Prostate gland (tissue), 2 donors: ENCODE data around the genes SLC17A3, H2AC7 and H2BC7.

DNA sequence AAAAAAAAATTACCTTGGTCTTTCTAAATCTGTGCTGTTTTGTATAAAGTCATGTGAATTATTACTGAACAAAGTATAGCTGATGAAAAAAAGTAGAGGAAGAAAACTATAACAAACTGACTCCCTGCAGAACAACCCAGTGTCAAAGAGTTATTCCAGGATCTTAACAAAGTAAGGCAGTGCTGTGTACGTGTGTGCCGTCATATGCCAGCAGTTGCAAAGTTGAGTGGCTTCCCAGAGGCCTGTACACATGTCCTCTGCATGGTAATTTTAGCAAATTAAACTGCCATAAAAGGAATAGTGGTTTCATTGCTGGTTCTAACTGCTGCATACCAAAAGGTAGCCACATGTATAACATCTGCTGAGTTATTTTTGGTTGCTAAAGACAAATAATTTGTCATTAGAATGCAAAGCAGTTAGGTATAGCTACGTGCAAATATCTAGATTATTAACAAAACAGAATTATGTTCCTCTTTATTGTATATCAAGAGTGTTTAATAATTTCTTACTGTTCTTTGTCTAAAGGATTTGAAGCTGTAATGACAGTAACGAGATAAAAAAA lies 44.7 kb downstream of the RIPOR2 start:
- PRO-cap = no peak
- RAMPAGE, long total RNA, 2 experiments = no peak in any of the 2 experiments

DNA sequence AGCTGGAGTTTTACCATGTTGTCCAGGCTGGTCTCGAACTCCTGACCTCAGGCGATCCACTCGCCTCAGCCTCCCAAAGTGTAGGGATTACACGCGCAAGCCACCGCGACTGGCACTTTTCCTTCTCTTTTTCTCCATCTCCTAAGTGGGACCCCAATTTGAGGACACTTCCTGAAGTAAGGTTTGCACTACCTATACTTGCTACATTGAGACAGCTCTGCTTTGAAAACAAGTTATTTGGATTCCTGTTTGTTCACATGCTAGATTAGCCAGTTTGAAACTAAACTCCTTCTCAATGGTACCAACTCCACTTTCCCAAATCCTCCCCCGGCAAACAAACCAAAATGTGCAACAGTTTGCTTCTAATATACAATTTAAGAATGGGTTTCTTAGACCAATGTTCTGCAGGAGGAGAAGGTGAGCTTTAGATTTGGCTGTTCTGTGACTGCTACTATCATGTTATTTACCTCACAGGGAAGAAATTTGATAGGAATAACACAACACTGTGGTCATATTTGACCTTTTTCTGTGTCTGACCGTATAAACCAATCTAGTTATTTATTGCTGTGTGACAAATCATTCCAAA lies 33.3 kb downstream of the RIPOR2 start:
- PRO-cap = no peak
- RAMPAGE, long total RNA, 2 experiments = no peak in any of the 2 experiments

DNA sequence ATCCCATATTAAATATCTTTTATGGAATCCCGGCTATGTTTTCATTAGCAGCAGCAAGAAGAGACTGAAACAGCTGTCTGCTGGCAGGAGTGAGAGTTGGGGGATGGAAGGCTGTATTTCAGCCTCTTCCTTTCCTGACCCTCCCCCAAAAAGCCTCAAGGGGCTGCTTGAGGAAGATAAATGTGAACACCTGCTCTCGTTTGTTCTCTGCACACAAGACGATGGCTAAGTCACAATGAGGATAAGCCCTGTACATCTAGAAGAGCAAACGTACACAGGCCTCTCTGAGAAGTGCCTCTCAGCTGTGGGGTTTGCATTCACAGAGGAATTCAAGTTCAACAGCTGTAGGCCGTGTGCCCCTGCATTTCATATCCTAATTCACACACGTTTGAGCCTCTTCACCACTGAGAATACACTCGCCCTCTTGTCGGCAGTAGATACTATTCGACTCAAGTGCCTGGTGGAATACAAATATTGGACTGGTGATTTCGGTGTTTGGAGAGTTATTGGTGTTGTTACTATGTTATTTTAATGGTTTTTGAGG lies 16.2 kb downstream of the RIPOR2 start:
- PRO-cap = no peak
- RAMPAGE, long total RNA, 2 experiments = no peak in any of the 2 experiments

- PRO-cap = no peak
- RAMPAGE, long total RNA, 2 experiments = no peak in any of the 2 experiments
Observed at GRCh38 chr6:24933613-24934483, 1.9 kb downstream of the RIPOR2 start.

DNA sequence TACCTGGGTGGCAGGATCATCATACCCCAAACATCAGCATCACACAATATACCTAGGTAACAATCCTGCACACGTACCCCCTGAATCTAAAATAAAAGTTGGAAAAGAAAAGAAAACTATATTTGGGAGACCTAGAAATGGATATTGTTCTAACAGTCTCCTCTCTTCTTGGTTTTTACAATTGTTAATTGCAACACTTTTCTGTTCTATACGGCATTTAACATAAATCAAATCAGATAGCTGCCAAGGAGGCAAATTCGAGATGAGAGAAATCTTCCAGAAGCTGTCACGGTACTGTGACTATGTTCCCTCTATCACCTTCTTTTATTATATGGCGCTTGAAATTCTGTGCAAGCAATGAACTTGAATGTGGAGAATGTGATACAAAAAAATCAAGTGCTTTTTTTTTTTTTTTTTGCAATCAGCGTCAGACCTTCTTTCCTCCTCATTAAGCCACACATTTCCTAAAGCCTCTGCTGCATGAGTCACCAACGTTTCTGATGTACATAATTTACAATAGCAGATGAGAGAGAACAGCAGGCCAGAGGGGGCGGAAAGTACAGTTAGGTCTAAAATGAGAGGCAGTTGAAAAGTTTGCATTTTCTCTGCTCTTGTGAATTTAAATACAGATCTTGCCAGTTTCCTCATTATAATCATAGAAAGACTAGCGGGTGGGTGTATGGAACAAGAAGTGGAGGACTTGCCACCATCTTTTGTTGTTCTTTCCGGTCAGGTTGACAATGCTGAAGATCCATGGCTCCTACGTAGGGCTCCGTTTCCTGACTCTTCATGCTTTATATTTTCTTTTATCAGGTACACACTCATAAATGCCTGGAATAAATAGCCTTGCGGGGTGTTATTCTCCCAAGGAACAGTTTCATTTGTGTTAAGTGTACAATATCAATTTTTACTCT lies 114.6 kb upstream of the RIPOR2 start:
- PRO-cap = no peak
- RAMPAGE, long total RNA, 2 experiments = no peak in any of the 2 experiments

DNA sequence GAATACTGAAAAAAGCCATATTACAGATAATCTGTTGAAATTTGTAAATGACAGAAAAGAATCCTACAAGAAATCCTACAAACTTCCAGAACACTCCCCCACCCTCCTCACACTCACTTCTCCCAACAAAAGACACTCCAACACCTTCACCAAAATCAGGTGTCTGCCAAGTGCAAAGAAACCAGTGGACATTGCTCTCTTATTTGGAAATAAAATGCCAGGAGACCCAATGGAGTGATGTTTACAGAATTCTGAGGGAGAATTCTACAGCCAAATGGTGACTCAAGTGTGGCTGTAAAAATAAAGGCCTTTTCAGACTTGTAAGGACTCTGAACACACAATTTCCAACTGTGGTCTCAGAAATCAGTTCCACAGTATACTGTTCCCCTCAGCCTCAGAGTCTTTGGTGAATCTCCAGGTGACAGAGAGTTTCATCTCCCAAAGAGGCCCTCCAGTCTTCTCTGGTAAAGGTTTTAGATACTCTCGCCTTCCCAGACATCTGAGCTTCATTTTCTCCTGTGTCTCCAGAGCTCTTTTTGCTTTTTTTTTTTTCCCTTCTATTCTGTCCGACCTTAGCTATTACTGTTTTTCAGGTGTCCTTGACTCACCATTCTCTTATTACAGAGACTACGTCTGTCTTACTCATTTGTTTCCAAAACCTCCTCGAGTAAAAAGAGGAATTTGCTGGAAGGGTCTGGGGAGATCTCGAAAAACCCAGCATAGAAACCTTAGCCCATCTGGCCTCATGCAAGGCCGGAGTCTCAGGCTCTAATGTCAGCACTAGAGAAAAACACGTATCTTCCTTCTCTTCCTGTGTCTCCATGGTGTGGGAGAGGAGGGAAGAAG lies 109.4 kb upstream of the CARMIL1 start:
- PRO-cap = no peak
- RAMPAGE, long total RNA, 2 experiments = no peak in any of the 2 experiments

GRCh38 chr6:25171276-25171779 lies 107.8 kb upstream of the CARMIL1 start:
- PRO-cap = no peak
- RAMPAGE, long total RNA, 2 experiments = no peak in any of the 2 experiments

GRCh38 chr6:25326417-25326741 lies 47.2 kb downstream of the CARMIL1 start:
- PRO-cap = no peak
- RAMPAGE, long total RNA, 2 experiments = no peak in any of the 2 experiments

DNA sequence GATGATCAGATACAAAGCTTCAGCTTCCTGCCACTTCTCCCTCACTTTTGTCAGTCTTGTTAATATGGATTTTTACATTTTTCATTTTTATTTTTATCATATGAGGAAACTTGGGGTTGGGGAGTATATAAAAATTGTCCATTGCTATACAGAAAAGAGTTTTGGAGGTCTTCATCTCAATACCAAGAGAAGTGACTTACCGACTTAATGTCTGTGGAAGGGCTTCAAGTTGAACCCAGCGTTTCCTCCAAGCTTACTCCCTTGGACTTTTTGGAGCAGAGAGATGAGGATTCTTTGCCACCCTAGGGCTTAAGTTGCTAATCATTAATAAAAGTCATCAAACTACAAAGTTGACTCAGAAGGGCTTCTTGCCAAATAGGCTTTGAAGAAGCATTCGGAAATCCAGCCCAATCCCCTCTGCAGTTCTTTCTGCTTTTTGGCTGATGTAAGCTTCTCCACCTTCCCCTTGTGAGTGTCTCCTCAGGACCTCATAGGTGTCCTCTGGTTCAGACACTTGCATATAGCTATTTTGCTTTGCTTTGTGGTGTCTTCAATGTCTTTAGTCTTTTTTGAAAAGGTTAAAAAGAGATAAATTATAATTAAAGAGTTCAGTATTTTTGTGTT lies at the start of gene SLC17A3:
SLC17A3 (minus strand) TSS at position 277 of the 624 bp plus-strand sequence.
- PRO-cap = no peak
- RAMPAGE, long total RNA, 2 experiments = no peak in any of the 2 experiments

DNA sequence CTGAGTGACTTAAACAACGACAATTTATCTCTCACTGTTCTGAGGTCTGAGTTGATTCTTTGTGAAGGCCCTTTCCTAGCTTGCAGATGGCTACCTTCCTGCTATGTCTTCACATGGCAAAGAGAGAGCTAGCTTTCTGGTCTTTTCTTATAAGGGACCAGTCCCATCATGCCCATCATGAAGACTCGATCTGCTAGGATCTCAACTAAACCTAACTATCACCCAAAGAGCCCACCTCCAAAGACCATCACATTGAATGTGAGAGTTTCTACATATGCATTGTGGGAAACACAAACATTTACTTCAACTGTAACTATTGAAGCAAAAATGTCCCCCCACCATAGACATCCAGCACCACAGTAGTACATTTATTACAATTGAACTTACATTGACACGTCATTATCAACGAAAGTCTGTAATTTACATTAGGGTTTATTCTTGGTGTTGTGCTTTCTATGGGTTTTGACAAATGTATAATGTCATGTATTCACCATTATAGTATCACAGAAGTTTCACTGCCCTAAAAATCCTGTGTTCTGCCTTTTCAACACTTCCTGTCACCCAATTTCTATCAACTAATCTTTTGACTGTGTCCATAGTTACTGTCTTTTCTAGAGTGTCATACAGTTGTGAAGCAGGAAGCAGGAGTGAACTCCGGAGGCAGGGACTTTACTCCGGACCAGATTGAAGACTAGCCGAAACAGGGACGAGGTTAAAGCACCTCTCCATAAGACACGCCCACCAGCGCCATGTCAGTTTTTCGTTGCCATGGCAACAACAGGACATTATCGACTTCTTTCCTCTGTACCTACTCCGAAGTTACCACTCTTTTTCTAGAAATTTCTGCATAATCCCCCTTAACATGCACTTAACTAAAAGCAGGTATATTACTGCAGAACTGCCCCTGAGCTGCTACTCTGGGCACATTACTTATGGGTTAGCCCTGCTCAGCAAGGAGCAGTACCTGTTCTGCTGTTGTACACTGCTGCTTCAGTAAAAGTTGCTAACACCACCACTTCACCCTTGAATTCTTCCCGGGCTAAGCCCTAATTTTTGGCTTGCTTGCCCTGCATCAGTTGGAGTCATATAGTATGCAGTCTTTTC lies 25.0 kb downstream of the TRIM38 start:
- PRO-cap = no peak
- RAMPAGE, long total RNA, 2 experiments = no peak in any of the 2 experiments

DNA sequence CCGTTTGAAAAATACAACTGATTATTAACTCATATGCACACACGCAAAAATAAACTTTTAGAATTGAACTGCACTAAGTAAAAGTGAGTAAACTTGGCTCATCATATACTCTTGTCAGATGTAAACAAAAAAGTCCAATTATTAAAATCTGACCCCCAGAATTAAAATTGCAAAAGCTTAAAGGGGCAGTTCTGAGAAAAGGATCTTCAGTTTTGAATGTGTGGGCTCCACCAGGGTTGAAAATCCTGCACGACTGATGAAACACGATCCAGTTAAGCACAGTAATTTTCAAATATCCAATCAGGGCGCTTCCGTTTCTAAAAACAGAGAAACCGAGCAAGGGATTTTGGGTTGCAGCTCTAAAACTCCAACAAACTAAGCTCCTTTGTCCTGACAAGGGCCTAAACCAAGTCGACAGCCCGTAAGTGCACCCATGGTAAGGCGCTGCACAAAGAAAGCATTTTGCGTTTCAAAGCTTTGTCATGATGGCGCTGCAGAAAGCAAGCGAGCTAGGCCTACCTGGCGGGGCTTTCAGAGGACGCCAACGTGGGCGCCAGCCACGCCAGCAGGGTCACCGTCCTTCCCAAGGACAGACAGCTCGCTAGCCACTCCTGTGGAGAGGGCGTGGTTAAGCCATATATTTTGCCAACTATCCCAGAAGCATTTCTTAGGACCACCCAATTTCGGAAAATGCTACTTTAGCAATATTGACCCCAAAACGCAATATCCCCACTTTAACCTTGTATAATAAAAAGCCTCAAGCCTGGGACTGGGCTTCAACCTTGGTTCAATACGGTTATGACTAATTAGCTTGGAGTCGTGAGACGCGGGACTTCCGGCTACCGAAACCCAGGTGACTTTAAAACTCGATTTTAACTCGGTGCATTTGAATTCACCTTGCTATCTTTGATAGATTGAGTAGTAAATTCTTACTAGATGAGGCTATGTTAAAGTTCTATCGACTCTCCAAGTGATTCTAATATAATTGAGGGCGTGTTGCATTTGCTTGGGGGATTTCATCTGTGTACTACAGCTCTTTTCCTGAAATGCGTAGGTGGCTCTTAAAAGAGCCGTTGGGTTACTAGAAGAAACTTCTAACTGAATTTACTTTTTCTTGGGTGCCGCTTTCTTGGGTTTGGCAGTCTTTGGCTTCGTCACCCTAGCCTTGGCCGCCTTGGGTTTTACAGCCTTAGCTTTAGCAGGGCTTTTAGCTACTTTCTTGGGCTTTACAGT lies 1.2 kb downstream of the H1-1 start:
- PRO-cap = no peak
- RAMPAGE, long total RNA, 2 experiments = no peak in any of the 2 experiments

GRCh38 chr6:26118991-26119480 lies 4.7 kb downstream of the H2BC4 start:
- PRO-cap = no peak
- RAMPAGE, long total RNA, 2 experiments = no peak in any of the 2 experiments

DNA sequence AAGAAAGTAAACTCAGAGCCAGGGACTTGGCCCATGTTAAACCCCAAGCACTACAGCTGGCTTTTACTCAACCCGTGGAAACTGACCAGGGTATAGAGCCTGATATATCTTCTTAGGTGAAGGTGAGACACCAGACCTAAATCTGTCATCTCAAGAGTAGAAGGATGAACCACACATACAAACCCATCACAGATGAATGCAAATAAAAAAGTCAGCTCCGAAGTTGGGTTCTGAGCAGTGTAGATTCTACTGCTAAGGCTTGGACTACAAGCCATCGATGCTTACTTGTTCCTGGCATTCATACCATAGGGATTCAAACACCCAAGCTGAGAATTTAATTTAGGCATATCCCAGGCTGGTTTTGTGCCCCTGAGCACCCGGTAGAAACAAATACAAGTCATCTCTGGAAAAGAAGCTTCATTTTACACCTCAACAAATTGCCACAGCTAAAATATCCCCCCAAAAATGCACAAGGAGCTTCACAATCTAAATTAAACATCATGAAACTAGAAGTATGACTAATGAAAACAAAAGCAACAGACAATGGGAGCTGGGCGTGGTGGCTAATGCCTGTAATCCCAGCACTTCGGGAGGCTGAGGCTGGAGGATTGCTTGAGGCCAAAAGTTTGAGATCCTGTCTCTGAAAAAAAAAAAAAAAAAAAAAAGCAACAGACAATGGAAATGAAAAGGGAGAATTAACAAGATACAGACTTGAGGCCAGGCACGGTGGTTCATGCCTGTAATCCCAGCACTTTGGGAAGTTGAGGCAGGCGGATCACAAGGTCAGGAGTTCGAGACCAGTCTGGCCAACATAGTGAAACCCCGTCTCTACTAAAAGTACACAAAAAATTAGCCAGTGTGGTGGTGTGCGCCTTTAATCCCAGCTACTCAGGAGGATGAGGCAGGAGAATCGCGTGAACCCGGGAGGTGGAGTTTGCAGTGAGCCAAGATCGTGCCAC lies 2.2 kb downstream of the H2BC5 start:
- PRO-cap = no peak
- RAMPAGE, long total RNA, 2 experiments = no peak in any of the 2 experiments

DNA sequence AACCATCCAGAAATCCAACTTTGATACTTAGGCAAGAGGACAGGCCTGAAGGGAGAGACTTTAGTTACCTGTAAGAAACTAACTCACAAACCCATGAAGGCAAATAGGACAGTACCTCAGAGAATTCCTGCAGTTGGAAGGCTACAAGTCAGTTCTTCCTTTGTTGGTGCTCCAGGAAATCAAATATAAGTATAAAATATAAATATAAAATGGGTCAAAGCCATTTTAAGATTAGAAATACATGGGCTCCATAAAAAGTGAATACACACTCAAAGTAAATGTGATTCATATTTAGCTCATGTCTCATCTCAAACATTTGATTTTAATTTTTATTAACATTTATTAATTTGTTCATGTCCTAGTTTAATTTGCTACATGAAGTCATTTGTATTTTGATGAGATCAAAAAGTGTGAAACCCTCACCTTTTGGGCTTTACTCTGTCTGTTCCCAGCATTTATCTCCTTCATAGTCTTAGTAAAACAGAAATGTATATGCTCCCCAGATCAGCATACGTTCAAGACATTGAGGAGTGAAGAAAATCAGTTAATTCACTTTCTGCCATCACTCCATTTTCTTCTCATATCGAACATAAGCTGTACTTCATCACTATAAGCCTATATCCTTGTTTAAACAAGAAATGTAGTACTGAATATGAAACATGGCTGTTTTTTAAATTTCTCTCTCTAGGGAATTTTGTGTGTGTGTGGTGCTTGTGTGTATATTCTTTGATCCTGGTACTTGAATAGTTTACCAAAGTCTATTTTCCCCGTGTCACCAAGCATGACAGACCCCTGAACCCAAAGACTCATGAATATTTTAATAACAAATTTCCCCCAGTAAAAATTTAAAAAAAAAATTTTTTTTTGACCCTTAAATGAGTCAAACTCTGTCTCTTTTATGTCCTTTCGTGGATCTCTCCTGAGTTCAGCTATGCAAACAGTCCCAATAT lies 2.9 kb downstream of the H3C4 start:
- PRO-cap = no peak
- RAMPAGE, long total RNA, 2 experiments = no peak in any of the 2 experiments

DNA sequence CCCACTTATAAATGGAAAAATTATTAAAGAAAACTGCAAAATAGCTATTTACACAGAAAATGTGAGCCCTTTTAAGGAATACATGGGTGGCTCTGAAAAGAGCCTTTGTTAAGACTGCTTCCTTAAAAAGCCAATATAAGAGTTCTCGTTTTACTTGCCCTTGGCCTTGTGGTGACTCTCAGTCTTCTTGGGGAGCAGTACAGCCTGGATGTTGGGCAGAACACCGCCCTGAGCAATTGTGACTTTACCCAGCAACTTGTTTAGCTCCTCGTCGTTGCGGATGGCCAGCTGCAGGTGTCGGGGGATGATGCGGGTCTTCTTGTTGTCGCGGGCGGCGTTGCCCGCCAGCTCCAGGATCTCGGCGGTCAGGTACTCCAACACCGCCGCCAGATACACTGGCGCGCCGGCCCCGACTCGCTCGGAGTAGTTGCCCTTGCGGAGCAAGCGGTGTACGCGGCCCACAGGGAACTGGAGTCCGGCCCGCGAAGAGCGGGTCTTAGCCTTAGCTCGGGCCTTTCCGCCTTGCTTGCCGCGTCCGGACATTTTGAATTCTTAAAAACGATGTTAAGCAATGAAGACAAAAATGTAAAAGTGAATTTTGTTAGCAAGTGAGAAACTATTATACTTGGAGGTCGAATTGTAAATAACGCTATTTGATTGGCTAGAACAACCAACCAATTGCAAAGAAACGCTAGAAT lies at the start of gene H2AC7:
H2AC7 (minus strand) TSS at position 593 of the 698 bp plus-strand sequence.
- PRO-cap = bidirectional peak, plus-strand start at position 197 of the sequence, minus-strand start outside the sequence; bidirectional peak, plus-strand start outside the sequence, minus-strand start at position 554 of the sequence
- RAMPAGE, long total RNA, 2 experiments = start-site peak on the minus strand in 1 of 2 experiments, centred at position 564 of the sequence, 26 reads per replicate

DNA sequence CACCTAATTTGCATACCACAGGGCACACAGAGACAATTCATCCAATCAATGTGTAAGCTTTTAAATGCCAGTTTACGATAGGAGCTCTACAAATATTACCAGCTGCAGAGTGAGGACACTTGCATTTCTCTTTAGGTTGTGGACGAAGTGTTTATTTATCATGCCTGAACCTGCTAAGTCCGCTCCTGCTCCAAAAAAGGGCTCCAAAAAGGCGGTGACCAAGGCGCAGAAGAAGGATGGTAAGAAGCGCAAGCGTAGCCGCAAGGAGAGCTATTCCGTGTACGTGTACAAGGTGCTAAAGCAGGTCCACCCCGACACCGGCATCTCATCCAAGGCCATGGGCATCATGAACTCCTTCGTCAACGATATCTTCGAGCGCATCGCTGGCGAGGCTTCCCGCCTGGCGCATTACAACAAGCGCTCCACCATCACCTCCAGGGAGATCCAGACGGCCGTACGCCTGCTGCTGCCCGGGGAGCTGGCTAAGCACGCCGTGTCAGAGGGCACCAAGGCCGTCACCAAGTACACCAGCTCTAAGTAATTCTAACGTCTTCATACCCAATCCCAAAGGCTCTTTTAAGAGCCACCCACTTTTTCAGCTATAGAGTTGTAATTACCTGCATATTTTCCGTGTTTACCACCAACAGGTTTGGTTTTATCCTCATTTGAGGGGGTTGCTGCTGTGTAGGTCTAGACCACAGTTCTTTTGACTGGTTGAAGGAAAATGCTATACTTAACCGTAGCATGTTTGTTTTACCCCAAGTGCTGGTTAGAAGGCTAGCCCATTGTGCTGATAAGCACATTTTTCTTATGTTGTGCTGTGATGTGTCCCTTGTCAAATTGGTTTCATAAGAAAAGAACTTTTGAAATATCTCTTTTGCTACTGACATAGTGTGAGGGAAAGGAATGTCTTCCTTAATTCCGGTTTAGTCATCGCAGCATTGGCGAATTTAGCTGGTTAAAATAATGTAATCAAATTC lies at the start of gene H2BC7:
H2BC7 (plus strand) TSS at position 118 of the 980 bp plus-strand sequence.
- PRO-cap = bidirectional peak, plus-strand start at position 91 of the sequence, minus-strand start outside the sequence; bidirectional peak, plus-strand start at position 661 of the sequence, minus-strand start at position 526 of the sequence
- RAMPAGE, long total RNA, 2 experiments = start-site peak on the plus strand in 2 of 2 experiments, centred at positions 121 to 123 of the sequence, 234 to 773 reads per replicate

GRCh38 chr6:26200379-26200748 lies 1.0 kb downstream of the H2BC7 start:
- PRO-cap = no peak
- RAMPAGE, long total RNA, 2 experiments = no peak in any of the 2 experiments

DNA sequence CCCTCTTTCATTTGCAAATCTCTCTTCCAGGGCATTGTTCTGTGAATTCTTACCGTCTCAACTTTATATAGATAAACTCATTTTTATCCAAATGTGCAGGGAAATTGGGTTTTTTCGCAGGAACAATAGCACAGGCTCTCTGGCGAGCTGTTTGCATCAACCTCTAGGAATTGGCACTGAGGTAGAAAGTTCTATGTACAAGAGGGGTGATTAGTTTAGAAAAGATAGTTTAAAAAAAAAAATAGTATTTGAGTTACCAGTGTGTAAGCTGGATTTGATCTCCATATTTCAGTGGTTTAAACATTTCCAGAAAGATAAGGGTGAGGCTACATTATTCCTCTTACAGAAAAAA lies 517 bp upstream of the H1-3 start:
- PRO-cap = no peak
- RAMPAGE, long total RNA, 2 experiments = no peak in any of the 2 experiments

GRCh38 chr6:26258152-26258987 lies 7.0 kb downstream of the H2BC9 start:
- PRO-cap = no peak
- RAMPAGE, long total RNA, 2 experiments = no peak in any of the 2 experiments

DNA sequence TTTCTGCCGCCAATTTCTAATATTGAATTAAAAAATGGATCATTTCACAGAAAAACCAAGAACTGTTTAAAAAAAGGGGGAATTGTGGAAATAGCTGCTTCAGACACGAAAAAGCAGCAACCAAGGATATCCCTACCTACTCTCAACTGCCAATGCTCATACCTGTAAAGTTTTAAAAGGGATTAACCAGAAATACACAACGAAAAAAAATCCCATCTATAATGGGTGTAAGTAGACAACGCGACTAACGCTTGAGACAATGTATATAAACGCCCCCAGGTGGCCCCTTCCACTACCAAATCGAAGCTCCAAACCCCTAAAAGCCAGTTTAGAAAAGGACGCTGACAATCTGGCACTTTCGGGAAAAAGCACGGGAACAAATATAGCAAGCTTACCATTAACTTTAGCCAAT lies 781 bp downstream of the H3C8 start:
- PRO-cap = no peak
- RAMPAGE, long total RNA, 2 experiments = no peak in any of the 2 experiments